AG09309 (cell line): ENCODE measurements around the genes INMT and ADCYAP1R1.

DNA sequence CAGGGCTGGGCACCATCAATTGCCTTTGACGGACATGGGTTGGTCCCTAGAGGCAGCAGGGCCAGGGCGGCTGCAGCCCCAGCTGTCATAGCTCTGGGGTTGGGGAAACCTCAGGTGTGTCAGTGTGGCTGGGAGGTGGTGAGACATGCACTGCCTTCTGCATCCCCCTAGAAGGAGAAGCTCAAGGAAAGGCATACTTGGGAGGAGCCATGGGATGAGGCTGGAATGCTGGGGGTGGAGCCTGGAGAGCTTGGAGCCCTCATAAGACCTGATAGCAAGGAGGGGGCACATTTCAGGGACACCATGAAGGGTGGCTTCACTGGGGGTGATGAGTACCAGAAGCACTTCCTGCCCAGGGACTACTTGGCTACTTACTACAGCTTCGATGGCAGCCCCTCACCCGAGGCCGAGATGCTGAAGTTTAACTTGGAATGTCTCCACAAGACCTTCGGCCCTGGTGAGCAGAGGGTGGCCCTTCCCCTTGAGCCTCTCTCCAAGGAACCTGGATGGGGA, at the start of gene INMT:
TSS of gene INMT (plus strand) at position 288 of the 513 bp plus-strand sequence.
- RRBS = no CpG with 5 or more reads among the region's 6 CpGs

- RRBS = no CpG with 5 or more reads among the region's 8 CpGs
Observed at GRCh38 chr7:30752857-30753618, 1.1 kb downstream of the INMT start.

- RRBS = no CpG with 5 or more reads among the region's 10 CpGs
Observed at GRCh38 chr7:30896006-30896448, 15.6 kb upstream of the AQP1 start.

DNA sequence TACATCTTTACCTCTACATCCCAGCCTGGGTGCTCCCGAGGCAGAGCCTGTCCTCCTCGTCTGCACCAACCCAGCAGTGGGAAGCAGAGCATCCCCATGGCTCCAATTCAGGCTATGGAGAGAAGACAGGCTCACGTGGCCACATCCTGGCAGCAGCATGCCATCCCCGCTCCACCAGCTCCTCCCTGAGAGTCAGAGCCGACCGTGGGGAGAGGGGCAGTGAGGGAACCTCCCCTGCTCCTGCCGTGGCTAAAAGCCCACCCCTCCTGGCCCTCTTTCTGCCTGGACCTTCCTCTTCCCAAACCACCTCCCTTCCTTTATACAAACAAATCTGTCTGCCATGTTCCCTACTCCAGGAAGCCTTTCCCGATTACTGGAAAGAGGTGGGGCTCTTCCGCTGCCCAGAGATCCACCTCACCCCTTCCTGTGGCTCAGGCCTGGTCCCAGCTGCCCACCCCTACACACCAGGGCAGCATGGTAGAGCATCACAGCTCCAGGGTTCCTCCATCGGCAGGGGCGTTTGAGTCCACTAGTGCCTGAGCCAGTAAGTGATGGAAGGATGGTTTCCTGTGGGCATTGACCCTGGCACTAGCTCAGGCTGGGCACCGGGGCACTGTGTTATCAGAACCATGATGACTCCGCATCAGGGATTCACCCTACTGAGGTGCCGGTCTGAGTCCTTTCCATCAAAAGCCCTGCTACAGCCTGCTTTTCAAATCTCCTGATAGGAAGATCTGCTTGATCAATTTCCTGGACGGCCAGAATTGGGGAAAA, 10.7 kb upstream of the AQP1 start:
- RRBS = 93% methylated on average over 2 of the region's 15 CpGs

GRCh38 chr7:31051996-31053220, at the start of gene ADCYAP1R1:
Gene ADCYAP1R1, plus strand, starts transcription at chr7:31052308.
- RRBS = 3% methylated on average over 58 of the region's 131 CpGs

GRCh38 chr7:31947936-31948273, 122.3 kb downstream of the PDE1C start:
- RRBS = no CpG with 5 or more reads among the region's 2 CpGs

GRCh38 chr7:32205530-32205872, 135.3 kb upstream of the PDE1C start:
- RRBS = no CpG with 5 or more reads among the region's 3 CpGs

DNA sequence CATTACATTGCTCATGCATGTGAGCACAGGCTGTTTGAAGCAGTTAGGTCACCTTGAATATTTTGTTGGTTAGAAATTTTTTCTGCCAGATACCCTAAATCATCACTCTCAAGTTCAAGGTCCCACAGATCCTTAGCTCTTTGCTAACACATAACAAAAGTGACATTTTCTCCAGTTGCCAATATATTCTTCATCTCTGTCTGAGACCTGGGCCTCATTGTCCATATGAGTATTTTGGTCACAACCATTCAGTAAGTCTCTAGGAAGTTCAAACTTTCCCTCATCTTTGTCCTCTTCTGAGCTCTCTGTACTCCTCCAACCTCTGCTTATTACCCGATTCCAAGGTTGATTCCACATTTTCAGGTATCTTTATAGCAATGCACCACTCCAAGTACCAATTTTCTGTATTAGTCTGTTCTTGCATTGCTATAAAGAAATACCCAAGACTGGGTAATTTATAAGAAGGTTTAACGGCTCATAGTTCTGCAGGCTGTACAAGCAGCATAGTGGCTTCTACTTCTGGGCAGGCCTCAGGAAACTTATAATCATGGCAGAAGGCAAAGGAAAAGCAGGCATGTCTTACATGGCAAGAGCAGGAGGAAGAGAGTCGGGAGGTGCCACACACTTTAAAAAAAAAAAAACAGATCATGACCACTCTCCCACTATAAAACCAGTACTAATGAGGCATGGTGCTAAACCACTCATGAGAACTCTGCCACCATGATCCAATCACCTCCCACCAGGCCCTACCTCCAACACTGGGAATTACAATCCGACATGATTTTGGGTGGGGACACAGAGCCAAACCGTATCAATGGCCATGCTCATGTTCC, 25.5 kb downstream of the KBTBD2 start:
- RRBS = no CpG with 5 or more reads among the region's 5 CpGs

DNA sequence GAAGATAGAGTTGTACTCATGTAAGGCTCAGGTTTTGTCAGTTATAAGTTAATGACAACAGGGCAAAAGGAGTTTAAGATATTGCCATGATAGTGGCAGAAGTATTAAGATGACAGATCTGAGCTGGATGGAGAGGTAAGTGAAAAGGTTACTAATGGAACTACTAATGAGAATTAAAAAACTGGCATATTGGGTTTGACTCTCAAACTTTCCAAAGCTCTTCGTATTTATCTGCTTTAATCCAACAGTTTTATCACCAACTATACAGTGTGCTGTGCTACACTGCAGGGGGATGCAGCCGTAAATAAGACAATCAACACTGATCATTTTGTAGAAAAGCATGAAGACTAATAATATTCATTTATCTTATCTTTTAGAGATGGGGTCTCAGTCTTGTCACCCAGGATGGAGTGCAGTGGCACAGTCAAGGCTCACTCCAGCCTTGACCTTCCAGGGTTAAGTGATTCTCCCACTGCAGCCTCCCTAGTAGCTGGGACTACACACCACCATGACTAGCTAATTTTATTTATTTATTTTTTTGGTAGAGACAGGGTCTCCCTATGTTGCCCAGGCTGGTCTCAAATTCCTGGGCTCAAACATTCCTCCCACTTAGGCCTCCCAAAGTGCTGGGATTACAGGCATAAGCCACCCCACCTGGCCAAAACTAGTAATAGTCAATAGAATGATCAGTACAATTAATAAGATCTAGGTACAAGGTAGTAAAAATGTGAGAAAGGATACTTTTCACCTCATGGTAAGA, 24.5 kb downstream of the KBTBD2 start:
- RRBS = no CpG with 5 or more reads among the region's 2 CpGs

GRCh38 chr7:32887527-32887806, 4.1 kb downstream of the KBTBD2 start:
- RRBS = no CpG with 5 or more reads among the region's 3 CpGs

DNA sequence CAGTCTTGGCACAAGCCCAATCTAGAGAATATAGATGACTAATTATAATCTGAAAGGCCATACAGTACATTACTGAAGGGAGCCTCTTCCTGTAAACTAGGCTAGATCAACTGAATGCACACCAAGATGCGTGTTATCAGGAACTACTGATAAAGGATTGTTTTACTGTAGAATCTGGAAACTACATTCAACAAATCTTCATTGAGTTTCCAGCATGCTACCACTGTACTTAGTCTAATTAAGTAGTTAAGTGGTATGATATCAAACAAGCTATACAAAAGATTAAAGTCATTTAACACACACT, 1.3 kb upstream of the KBTBD2 start:
- RRBS = no CpG with 5 or more reads among the region's 1 CpG

DNA sequence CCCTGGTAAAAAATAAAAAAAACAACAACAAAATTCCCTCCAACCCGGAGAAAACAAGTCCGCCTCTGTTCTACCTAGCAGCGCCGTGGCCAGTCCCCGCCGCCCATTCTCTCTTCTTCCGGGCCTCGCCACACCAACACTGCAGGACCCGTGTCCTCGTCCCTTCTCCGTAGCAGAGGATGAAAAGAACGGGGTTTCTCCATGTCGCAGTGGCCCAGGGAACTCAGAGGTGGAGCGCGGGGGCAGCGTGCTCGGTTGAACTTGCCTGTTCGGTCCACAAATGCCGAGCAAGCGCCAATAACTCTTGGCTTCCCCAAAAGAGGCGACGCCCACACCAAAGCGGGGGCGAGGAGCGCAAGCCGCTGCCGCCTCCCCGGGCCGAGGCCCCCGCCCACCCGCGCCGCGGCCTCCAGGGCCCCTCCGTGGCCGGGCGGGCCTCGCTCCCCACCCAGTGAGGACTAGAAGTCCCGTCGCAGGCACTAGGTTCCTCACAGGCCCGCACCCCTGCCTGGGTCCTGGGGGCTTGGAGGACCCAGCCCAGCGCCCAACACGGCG, 14.9 kb upstream of the FKBP9 start:
- RRBS = 3% methylated on average over 14 of the region's 44 CpGs

GRCh38 chr7:32991230-32991834, 34.1 kb downstream of the FKBP9 start:
- RRBS = no CpG with 5 or more reads among the region's 8 CpGs

- RRBS = no CpG with 5 or more reads among the region's 4 CpGs
Observed at GRCh38 chr7:33108200-33108465, 1.1 kb downstream of the RP9 start.

DNA sequence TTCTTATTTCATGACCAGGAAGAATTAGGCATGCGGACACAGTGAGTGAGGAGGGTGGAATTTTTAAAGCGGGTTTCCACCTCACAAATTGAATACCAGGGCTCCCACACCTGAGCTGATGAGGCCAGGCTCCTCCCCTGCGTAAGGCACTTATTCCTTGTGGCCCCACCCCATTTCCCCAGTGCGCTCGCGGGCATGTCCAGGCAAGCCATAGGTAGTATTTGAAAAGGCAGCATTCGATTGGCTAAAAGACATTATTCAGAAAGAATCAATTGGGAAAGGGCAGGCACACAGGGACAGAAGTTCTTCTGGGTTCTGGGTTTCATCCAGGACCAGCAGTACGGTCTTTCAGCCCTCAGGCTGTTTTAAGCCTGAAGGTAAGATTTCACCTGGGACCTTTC, 222.3 kb downstream of the BBS9 start:
- RRBS = no CpG with 5 or more reads among the region's 8 CpGs

- RRBS = no CpG with 5 or more reads among the region's 10 CpGs
Observed at GRCh38 chr7:33726497-33727175, 178.7 kb upstream of the BMPER start.

DNA sequence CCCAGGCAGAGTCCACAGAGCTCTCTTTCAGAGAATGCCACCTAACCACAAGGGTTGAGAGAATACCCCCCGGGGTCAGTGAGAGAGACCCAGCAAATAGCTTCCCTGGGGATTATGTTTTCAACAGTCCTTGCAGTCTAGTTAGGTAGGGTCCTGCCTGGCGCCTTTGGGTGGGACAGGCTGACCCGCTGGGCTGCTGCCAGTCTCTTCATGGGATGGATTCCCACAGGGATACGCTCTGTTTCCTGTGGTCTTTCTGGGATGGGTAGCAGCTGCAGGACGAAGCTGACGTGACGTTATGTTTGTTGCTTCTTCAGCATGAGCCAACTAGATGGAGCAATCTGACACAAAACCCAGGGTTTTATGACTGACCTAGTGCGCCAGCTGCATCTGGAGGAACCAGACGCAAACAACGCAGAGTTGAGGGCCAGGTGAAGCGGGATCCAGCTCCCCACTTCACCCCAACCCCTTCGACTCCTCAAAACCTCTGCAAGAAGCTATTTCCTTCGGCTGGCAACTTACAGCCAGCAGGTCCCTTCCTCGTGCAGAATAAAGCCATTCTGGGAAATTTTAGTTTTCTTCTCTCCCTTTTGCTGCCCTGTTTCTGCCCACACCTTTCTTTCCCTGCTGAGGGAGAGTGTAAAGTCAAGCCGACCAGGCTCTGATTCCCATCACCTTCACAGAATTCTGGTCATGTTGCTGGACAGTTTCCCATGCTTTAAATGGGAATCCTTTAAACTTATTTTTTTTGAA, 16.3 kb downstream of the BMPER start:
- RRBS = no CpG with 5 or more reads among the region's 15 CpGs

DNA sequence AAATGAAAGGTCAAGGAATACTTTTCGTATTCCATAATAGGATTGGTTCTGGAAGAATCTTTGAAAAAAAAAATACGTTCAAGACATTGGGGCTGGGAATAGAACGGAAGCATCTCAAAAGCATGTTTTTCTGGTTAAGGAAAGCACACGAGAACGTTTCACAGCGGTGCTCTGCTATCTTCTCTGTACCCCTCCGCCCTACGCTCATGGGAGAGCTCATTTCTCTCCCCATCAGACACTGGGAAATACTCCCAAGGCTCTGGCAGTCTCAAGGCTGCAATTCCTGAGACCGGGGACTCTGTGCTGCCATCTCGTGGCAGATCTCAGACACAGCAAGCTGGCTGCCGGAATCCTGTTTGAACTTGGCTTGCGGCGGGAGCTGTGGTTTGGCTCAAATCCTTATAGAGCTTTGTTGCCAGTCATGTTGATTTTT, 27.4 kb downstream of the BMPER start:
- RRBS = 4% methylated on average over 3 of the region's 13 CpGs

- RRBS = no CpG with 5 or more reads among the region's 5 CpGs
Observed at GRCh38 chr7:33994579-33994778, 89.1 kb downstream of the BMPER start.

- RRBS = no CpG with 5 or more reads among the region's 1 CpG
Observed at GRCh38 chr7:34097223-34097526, 191.8 kb downstream of the BMPER start.